ENCODE results near the gene CHPF.

DNA sequence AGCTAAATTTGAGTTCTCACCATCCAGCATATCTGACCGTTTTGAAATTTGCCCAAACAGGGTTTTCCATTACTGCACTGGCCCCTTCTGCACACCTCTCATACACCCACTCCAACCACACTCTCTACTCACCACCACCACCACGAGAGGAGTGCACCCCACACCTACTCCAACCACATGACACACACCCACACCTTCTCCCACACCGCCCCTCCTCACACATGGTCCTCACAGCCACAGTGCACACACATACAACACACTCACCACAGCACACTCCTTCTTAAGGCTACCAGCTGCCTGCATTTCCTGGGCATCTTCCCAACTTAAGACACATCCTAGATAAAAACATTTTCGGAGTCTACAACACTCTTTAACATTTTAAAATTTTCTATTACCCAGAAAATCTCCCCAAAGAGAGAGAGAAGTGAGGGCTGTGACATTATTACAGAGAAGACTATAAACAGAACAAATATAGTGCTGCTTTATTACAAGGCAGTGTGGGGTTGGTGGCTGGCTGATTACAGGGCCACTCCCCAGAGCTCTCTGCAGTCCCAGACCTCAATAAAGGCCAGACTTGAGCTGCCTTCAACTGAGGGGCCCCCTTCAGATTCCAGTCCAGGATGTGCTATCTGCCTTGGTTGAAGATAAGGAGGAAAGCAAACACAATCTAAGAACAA lies 36.1 kb downstream of the NHEJ1 start:
- RRBS = no CpG with 5 or more reads among the region's 4 CpGs

DNA sequence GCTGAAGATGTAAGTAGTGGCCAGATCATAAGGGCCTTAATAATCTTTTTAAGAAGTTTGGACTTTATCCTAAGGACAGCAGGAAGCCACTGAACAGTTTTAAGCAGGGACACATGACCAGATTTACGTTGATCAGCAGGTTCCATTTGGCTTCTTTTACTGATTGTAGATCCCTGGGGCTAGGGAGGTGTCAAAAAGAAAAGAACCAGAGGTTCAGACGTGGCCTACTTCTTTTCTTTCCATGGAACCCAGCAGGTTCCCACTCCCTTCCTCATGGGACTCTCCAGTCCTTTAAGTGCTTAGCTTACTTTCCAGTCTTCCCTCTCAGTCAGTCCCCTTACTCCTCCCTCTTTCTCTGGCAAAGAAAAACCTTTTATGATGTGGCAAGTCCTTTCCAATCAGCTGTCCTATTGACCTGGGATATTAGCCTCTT lies 33.6 kb downstream of the NHEJ1 start:
- RRBS = no CpG with 5 or more reads among the region's 2 CpGs

- RRBS = no CpG with 5 or more reads among the region's 15 CpGs
These were observed 1.4 kb upstream of the SLC23A3 start for GRCh38 chr2:219170915-219171885.

DNA sequence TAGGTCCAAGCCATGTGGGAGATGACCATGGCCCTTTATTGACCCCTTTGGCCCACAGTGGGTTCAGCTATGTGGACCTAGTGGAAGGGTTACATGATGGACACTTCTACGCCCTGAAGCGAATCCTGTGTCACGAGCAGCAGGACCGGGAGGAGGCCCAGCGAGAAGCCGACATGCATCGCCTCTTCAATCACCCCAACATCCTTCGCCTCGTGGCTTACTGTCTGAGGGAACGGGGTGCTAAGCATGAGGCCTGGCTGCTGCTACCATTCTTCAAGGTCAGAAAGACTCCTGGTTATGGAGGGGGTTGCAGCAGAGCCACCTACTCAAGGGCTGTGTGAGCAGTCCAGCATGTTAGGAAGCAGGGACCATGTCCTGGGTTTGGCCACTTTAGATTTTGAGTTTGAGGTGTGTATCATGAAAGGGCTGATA lies 1.3 kb downstream of the STK16 start:
- RRBS = no CpG with 5 or more reads among the region's 10 CpGs

- RRBS = no CpG with 5 or more reads among the region's 26 CpGs
These were observed 454 bp downstream of the PTPRN start for GRCh38 chr2:219308666-219309227.

DNA sequence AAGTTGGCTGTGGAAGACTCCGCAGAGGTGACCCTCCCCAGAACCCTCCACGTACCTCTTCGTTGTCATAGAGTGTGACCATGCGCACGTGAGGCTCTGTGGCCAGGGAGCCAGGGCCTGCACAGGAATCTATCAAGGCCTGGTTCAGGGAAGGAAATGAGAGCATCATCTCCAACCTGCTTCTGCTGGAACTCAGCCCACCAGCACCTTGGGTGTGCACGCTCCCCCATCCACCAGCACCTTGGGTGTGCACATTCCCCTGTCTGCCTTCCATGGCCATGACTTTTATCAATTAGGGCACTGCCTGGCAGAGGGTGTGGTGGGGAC lies 4.7 kb downstream of the DNPEP start:
- RRBS = no CpG with 5 or more reads among the region's 6 CpGs

- RRBS = no CpG with 5 or more reads among the region's 12 CpGs
These were observed 12.1 kb upstream of the DNPEP start for GRCh38 chr2:219399707-219400291.

DNA sequence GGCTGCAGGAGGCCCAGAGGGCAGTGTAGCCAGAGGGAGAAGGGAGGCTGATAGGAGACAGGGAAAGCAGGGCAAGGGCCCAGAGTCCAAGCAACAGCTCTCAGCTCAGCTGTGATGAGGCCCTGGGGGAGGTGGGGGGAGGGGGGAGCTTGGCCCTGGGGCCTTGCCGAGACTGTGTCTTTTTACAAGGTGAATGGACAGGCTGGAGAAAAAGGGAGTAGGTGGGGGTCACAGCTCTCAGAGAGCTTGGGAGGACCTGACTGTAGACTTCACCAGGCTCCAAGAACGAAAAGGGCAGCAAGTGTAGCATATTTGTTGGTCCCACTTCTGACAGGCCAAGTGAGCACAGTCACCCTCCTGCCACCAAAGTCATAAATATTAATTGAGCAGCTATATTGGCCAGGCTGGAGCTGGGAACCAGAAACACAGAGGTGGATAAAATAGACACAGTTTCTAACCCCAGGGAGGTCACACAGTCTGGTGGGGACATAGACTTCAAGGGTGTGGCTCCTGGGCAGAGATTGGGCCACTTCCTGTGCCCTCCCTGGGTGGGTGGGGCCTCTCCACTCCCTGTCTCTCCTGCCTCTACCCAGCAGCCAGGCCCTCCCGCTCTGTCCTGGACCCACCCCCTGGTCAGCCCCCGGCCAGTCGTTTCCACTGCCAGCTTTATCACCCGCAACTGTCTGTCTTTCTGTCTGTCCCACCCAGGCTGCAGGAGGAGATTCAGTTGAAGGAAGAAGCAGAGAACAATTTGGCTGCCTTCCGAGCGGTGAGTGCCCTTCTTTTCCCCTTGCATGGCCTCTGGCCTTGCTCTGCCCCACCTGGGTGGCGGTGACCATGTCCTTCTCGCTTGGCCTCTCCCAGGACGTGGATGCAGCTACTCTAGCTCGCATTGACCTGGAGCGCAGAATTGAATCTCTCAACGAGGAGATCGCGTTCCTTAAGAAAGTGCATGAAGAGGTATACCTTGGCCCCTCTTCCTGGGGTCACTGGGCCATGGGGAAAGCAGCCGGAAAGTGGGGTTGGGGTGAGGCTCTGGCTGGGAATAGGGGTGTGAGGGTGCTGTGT lies 1.5 kb downstream of the DES start:
- RRBS = no CpG with 5 or more reads among the region's 17 CpGs

DNA sequence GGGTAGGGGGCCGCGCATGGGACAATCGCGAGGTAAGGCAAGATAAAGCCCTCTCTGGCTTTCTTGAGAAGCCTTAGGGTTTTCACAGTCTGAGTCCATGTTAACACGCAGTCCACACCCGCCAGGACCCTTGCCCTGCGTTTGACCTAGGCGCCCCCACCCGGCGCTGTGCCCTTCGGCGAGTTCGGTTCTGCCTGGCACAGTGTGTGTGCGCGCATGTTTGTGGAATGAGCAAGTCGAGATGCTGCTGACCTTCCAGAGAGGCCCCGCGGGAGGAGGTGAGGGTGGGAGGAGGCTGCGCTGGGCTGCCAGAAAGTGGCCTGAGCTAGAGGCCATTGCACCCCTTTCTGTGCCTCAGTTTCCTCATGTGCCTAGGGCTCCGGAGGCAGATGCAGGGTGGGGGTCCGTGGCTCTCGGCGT lies 6.7 kb downstream of the SPEG start:
- RRBS = 4% methylated on average over 4 of the region's 23 CpGs

DNA sequence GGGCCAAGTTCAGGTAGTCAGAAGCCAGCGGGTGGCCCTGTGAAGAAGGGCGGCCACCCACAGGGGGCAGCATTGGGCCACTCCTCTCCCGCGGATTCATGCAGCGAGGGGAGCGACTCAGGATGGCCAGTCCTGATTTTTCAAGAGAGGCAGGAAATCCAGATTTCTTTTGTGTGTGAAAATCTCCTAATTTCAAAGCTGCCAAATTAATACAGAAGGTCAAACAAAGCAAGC lies 19.6 kb upstream of the SPEGNB start:
- RRBS = no CpG with 5 or more reads among the region's 6 CpGs

DNA sequence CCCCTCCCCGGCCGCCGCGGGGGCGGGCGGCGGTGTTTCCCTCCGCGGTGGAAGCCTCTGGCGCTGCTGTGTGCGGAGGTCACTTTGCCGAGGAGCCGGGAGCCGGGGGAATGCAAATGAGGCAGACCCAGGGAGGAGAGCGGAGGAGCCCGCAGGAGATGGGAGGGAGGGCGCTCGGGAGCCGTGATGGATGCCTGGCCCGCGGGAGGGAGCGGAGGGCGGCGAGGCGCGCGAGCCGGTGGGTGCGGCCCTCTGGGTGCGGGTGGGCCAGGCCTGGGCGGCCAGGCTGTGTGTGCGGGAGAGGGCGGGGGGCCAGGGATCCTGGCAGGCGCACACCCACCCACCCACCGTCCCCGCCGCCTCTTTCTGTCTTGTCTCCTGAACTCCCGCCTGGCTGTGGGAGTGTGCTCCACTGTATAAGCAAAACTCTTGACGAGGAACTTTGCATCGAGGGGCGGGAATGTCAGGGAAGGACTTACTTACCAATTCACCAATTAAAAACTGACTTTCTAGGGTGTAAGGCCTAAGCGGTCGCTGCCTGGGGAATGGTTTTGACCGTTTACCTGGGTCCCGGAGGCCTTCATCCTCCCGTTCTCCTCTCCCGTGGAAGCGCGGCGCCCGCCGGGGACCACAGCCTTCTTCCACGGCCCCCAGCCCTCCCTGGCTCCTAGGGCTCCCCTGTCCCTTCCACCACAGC lies 8.6 kb downstream of the ASIC4 start:
- RRBS = 22% methylated on average over 9 of the region's 53 CpGs

GRCh38 chr2:219537960-219538574 lies 5.5 kb downstream of the CHPF start:
- RRBS = 39% methylated on average over 3 of the region's 7 CpGs

DNA sequence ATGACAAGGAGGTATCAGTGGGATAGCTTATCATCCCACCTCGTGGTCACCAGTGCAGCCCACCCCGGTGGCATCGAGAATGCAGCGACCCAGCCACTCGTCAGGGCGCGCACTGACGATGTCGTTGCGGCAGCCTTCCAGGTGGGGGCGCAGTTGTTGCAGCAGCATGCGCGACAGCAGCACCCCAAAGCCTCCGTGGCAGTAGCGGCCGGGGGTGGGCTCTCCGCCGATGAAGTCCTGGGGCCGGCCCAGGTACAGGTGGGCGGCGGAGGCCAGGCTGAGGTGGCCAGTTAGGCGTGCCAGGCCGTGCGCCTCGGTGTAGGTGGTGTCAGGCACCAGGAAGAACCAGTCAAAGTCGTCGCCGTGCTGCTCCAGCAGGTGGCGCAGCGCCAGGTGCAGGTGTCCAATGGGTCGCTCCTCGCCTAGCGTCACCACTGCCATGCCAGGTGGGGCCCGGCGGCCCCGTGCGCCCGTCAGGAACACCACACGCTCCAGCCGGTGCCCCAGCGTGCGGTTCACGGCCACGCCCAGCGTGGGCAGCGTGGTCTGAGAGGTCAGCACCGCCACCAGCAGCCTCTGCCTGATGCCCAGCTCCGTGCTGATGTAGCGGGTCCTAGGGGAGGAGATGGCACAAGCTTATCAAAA lies 1.9 kb downstream of the CHPF start:
- RRBS = under 1% methylated on average over 7 of the region's 49 CpGs

GRCh38 chr2:219543634-219543978 lies at the start of gene CHPF:
Gene CHPF, minus strand, starts transcription at chr2:219543809.
- RRBS = under 1% methylated on average over 11 of the region's 35 CpGs

- RRBS = no CpG with 5 or more reads among the region's 5 CpGs
These were observed 1.1 kb downstream of the INHA start for GRCh38 chr2:219573165-219573631.

DNA sequence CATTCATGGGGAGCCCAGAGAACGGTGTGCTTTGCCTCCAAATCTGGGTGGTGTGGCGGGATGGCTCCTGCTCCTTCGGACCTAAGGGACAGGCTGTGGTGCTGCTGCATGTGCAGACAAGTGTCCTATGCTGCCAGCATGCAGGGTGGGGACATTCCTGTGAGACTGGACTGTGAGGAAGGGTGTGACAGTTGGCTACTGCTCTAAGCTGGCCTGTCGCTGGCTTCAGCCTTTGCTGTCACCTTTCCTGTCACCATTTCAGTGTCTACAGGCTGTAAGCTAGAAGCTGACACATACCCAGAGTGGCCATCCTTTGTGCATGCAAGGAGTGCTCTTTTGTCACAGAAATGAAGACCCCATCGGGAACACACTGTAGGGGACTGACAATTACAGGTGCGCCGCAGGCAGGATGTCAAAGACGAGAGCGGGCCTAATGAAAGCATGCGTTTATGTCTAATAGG lies 2.8 kb upstream of the SLC4A3 start:
- RRBS = no CpG with 5 or more reads among the region's 10 CpGs

DNA sequence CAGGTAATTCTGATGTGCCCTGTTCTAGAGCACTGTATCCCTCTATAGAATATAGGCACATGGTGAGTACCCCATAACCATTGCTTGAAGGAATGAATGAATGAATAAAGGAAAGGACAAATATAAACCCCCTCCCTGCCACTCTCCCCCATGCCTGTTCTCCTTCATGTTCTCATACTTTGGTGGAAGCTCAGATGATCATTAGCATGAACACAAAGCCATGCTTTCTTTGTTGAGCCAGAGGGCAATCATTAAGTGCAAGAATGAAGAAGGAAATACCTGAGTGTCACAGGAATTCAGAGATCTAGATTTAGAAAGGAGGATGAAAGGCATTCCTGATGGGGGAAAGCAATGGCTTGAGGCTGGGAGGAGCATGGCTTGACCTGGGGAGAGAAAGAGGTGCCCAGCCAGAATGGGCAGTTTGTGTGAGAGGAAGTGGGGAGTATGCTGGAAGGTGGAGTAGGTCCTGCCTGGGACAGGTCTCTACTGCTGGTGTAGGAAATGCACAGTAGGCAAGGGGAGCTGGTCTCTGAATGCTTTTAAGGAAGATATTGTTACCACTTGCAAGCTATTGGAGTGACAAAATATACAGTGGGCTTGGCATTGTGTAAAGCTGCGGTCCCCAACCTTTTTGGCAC lies 35.1 kb downstream of the SLC4A3 start:
- RRBS = no CpG with 5 or more reads among the region's 1 CpG

DNA sequence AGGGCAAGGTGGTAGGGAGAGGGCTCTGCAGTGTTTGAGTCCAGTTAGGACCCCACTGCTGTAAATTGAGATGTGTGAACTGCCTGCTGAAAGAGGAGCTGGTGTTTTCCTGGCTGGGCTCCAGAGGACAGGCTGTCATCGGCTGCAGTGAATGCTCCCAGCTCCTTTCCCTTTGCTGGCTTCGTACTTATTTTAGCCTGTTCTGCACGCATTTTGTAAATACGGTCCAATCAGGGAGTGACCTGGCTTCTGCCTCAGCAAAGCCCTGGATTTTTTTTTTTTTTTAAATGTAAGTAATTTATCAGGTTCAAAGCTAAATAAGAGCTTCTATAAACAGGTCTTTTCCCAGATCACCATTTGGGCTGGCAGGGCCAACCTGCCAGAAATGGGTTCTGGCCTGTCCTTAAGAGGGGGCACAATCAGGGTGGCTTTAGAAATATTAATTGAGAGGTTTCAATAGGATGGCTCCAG lies 37.6 kb downstream of the SLC4A3 start:
- RRBS = no CpG with 5 or more reads among the region's 4 CpGs

- RRBS = 56% methylated on average over 3 of the region's 20 CpGs
These were observed 61.6 kb downstream of the SLC4A3 start for GRCh38 chr2:219688787-219689588.

GRCh38 chr2:221419715-221420802 lies 152.0 kb downstream of the EPHA4 start:
- RRBS = no CpG with 5 or more reads among the region's 17 CpGs